ENCODE measurements around the genes HELT, SNX25 and KLKB1.

DNA sequence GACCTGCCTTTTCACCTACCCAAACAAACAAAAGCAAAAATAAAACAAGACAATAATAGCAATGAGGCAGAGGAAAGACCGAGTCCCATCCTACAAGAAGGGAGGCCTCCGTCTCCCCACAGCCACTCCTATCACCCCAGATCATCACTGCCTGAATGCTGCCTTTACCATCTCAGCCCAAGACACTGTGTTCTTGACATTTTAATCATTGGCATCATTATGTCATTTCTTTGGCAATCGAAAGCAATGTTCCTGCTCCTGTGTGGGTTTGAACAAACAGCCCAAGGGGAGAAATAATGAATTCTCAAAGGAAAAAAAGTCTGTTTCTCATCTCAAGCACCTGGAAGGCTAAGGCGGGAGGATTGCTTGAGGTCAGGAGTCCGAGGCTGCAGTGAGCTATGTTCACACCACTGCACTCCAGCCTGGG lies 73.0 kb upstream of the ACSL1 start:
- PRO-cap, result no peak

DNA sequence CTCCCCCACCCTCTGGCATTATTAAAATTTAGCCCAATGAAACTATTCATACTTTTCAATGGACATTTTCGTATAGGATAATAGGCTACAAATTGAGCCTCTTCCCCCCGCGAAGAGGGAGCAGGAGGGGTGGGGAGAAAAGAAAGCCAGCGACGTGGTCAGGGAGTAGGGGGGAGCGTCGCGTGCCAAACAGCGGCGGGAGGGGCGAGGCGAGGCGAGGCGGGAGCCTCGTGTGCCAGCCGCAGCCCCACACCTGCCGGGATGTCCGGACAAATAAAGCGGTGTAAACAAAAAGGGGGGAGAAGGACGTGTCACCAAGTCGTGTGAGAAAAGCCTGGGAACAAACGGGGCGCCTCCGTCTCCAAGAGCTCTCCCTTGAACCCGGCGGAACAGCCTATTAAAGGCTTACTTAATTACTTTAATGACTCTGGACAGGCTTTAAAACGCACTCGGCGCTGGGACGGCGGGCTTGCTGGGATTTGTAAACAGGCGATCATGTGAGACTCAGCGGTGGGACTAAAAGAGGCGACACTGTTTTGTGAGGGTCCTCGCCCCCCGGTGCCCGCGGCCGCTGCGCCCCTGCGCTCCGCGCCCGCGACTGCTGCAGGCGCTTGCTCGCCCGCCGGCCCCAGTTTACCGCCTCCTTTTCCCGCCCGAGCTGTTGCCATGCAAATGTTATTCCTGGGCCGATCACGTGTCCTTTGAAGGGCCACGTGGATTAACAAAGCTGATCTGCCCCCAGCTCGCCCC lies at the start of gene HELT:
TSS of gene HELT (plus strand) at position 572 of the 750 bp plus-strand sequence.
- PRO-cap, result no peak

DNA sequence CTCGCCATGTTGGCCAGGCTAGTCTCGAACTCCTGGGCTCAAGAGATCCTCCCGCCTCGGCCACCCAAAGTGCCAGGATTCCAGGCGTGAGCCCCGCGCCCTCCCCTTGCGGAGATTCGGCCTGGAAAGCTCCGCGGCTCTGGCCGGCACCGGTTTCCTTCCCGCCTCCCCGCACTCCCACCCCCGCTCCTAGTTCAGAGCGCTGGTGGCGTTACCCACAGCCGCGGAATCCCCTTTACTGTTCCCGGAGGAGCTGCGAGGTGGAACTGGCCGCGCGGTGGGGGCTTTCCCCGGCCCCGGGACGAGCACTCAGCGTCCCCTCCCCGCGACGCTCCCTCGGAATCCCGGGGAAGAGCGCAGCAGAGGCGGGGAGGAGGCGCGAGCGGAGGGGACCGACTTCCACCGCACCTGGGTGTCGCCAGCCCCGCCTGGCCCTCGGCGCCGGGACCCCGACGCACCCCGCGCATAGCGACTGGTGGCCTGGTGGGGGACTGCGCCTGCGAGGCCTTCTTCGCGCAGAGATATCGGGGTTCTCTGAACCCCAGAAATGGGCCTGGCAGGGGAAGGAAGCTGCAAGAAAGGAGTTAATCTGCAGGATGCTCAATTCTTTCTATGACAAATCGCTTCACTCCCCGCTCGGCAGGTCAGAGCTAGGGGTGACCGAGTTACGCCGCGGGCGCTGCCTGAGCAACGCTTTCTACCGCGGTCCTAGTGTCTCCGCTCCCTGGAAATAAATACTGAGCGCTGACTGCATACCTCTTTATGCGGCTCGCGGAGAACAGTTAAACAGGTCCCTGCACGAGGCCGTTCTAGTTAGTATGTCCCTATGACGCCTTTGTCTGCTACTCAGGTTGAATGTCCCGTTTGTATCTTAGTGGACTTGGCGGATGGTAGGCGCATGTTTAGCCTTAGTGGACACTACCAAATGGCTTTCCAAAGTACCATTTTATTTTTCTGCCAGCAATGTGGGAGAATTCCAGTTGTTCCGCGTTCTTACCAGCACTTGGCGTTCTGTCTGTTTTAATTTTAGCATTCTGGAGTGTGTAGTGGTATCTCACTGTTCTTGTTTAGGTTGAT lies 14.5 kb upstream of the SLC25A4 start:
- PRO-cap, result no peak

DNA sequence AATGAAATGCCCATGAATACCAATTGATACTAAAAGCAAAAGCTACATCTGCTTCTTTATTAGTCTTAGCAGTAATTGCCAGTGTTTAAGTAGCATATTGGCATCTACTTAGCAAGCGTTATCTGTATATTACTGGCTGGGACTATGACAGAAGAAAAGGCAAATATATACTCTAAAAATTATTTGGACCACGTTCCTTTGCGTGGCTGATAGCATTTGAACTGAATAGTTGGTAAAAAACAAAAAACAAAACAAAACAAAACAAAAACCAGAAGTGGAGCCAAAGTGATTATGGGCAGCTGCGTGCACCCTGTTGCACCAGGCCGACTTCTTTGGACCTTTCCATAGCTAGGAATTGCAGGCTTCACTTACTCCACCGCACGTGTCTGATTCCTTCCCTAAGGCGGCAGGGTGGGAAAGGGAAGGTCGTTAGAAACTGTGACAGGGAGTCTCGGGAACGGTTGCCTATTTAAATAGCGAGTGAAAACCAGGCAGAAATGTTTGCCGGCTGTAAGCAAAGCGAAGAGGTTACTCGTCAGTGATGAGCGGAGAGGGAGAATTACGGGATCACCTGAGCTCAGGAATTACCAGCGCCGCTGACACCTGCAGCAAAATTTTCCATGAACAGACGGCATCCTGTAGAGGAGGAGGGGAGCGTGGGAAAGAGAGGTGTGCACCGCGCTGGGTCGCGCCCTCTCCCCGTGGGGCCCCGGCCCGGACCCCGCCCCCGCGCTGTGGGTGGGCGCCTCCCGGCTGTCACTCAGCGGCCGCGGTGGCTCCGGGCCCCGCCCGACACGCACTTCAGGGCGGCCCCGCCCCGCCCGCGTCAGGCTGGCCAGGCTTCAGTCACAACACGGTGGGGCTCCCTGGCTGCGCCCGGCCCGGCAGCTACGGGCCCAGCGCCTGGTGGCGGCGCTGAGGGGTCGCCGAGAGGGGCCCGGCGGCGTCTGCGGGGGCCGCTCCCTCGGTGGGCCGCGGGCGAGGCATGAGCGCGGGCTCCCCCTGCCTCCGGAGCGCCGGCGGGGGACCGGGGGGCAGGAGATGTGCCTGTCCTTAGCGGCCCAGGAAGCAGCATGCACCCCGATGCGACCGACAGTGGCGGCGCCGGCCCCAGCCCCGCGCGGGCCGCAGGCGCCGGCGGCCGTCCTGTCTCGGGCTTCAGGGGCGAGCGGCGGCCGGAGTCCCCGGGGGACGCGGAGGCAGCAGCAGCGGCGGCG lies at the start of gene SNX25:
TSS of gene SNX25 (plus strand) at position 845 of the 1,217 bp plus-strand sequence.
- PRO-cap, result no peak

DNA sequence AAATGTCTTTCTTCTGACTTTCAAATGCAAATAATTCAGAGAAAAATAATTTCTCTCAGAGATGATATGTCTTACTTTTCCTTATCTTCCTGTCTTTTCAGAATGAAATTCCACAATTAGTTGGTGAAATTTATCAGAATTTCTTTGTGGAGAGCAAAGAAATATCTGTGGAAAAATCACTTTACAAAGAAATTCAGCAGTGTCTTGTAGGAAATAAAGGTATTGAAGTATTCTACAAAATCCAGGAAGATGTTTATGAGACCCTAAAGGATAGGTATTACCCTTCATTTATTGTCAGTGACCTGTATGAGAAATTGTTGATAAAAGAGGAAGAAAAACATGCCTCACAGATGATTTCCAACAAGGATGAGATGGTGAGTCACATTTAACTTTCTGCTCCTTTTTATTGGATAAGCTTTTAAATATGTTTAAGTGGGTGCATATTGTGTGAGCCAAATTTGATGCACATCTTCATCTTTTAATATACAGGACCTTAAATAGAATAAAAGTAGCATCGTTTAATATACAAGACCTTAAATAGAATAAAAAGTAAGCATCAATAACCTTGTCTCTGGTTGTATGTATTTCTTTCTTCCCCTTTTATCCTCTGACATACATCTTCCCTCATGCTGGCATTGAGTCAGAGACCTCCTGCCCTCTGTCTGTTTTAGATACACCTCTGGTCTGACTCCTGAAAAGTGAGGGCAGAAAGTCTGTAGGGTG lies 72.1 kb downstream of the LRP2BP start:
- PRO-cap, result no peak

GRCh38 chr4:185424802-185425129 lies 998 bp downstream of the UFSP2 start:
- PRO-cap, result no peak

- PRO-cap, result no peak
These were observed 616 bp downstream of the PDLIM3 start for GRCh38 chr4:185534466-185535316.

DNA sequence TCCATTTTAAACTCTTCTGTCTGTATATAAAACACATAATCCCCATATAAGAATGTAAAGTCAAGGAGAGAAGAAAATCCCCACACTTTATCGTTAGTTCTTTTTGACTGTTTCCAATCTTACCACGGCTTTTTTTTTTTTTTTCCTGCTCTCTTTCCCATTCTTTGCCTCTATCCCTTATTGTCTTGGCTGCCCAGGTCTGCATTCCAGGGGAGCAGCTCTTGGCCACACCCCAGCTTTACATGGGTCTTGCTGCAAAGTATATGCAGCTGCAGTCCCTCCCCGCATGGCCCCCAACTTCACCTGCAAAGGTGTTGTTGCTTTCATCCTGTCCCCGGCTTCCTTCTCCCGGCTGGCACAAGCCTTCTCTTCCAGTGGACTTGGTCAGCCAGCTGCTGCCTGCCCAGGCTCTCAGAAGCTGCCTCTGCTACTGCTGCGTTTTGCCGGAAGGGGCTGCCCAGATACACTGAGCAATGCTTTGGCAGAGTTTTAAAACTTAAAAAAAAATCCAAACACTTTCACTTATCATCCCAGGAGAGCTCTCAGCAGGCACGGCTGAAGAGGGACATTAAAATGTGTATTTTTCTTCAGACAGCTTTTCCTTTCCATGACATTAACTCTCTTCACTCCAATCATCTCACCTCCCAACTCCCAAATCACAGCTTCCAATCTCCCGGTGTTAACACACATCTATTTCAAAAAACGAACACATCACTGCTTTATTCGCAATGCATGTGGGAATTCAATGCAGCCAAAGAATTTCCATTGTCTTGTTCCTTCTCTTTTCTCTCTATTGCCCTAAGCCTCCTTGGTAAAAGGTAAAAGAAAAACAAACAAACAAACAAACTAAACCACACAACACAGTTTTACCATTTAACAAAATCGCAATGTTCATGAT lies 121.3 kb upstream of the PDLIM3 start:
- PRO-cap, result no peak

- PRO-cap, result no peak
These were observed 138.0 kb downstream of the SORBS2 start for GRCh38 chr4:185673710-185674670.

GRCh38 chr4:185693080-185693424 lies 118.9 kb downstream of the SORBS2 start:
- PRO-cap, result no peak

DNA sequence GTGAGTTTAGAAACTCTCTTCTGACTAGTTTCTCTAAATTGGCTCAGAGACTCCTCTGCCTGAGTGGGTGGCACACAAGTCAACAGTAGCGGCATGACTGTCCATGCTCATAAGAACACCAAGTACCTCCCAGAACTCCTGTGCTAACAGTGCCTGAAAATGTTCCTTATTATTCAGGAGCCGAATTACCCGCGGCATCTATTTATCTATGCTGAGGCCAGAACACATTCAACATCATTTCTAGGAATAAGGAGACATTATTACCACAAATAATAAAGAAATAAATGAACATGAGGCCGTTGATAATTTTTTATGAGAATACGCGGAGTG lies 116.2 kb downstream of the SORBS2 start:
- PRO-cap, result no peak

GRCh38 chr4:185721198-185721666 lies 90.8 kb downstream of the SORBS2 start:
- PRO-cap, result no peak

DNA sequence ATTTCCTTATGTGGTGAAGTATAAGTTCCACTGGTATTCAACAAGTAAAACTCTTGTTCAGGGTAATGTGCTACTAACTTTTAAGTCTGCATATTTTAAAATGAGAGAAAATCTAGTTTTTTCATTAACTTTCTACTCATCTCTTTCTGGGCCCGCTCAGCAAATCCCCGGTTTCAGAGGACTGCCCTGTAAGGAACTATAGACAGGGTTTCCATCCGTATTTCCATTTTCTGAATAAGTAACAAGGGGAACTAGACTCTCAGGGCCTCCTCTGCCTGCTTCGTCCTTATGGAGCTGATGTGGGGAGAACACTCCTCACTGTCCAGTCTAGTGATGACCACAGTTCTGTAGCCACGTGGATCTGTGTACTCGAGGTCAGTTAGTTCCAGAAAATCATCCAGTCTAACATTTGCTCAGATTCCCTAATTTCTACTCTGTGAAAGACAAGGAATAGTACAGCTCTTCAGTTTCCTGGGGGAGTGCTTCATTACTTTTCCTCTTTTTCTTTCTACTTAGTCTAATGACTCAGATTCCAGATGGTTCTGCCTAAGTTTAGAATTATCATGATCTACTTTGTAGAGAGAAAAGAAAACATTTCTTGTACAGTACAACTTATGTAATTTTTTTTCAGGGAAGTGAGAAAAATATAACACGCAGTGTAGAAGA lies 82.7 kb downstream of the SORBS2 start:
- PRO-cap, result no peak

DNA sequence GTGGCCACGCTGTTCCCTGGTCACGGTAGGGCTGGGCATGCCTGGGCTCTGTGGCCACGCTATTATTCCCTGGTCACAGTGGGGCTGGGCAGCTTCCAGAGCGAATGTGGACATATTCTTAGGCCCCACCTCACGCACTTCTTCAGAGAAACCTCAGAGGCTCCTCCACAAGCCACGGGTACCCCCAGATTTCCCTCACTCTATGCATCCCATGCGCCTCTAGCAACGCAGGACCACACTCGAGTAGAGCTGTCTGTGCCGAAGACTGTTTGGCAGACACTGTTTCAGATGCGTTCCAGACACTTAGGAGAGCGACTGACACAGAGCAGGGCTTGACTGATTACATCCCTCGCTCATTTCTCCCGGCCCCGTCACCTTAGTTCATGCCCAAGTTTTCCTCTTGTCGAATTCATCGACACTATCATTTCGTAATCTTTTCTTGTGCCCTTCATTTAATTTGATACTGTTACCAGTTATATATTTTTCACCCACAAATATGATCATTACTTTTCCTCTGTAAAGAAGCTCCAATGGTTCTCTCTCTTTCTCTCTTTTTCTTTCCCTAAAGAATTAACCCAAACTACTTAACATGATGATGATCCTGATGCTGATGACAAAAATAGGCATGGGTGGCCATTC lies 15.0 kb downstream of the SORBS2 start:
- PRO-cap, result no peak

GRCh38 chr4:185847116-185847886 lies 35.3 kb upstream of the SORBS2 start:
- PRO-cap, result no peak

GRCh38 chr4:186027221-186027720 lies 41.7 kb upstream of the TLR3 start:
- PRO-cap, result no peak

DNA sequence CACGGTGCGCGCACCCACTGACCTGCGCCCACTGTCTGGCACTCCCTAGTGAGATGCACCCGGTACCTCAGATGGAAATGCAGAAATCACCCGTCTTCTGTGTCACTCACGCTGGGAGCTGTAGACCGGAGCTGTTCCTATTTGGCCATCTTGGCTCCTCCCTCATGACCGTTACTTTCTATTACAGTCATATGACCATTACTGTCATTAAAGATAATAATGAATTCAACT lies 47.2 kb downstream of the TLR3 start:
- PRO-cap, result no peak

- PRO-cap, result no peak
These were observed 4.7 kb downstream of the CYP4V2 start for GRCh38 chr4:186195924-186196563.

GRCh38 chr4:186203971-186205121 lies 13.0 kb downstream of the CYP4V2 start:
- PRO-cap, result no peak

GRCh38 chr4:186227115-186227648 lies at the start of gene KLKB1:
KLKB1 (plus strand) TSS chr4:186227507.
- PRO-cap, result no peak